Metastatic Breast Carcinoma in the Brain (tissue), 10 donors: ENCODE results near the genes FOXA1 and FBXO33.

GRCh38 chr14:35341487-35342171, 49.4 kb downstream of the PSMA6 start:
- PRO-cap, 10 experiments, result peak in 10 of 10 experiments; most common plus-strand start chr14:35341850 (in 9); most common minus-strand start chr14:35341694 (in 7)

- PRO-cap, 10 experiments, result no peak in any of the 10 experiments
These were observed 51.6 kb downstream of the PSMA6 start for GRCh38 chr14:35343769-35344243.

- PRO-cap, 10 experiments, result no peak in any of the 10 experiments
These were observed 9.8 kb upstream of the NFKBIA start for GRCh38 chr14:35414377-35414785.

DNA sequence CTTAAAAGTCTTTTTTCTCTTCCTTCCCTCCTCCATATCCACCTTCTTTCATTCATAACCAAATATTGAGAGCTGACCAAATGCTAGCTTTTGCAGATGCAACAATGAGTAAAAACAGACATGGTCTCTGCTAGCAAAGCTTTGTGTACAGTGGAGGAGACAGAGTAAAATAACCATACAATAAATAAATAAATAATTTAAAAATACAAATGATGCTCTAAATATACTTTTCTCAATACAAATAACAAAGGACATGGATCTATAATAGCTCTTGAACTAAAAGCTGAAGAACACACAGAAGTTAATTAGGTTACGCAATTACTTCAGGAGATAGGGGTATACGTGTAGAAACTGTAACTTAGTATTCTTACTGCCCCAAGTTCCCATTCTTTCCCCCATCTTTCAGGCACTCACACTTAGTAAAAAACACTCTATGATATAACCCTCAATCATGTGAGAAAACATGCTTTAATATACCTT, 44.1 kb downstream of the INSM2 start:
- PRO-cap, 10 experiments, result no peak in any of the 10 experiments

DNA sequence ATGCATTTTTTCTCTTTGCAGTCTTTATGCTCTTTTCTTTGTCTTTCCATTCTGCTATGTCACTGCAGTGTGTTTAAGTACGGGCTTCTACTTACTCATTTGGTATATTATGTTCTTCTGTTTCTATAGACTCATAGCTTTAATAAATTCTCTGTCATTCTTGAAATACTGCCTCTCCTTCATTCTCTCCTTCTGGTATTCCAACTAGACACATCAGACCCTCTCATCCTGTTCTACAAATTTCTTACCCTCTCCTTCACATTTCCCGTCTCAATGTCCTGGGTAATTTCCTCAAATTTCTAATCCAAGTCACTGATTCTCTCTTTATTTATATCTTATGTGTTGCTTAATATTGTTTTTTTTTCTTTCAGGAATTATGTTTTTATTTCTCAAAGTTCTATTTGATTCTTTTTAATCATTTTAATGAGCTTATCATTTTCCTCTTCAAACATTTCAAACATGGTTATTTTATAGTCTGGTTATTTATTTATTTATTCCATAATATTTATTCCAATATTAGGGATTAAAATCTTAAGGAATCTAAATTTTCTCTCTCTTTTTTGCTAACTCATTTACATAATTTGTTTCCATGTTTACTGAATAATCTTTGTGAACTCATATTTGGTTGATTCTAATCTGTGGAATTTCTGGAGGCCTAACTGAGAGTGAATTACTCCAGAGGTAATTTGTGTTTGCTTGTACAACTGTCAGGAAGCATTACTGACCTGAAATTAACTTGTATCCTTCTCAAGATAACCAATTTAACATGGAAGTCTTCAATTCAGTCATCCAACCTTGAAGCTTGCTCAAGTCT, 93.9 kb downstream of the RALGAPA1 start:
- PRO-cap, 10 experiments, result no peak in any of the 10 experiments

GRCh38 chr14:35834731-35835170, 8.6 kb downstream of the BRMS1L start:
- PRO-cap, 10 experiments, result no peak in any of the 10 experiments

GRCh38 chr14:37247711-37248428, 50.1 kb downstream of the MIPOL1 start:
- PRO-cap, 10 experiments, result peak in 2 of 10 experiments; most common plus-strand start chr14:37247998 (in 1); most common minus-strand start chr14:37247965 (in 1)

DNA sequence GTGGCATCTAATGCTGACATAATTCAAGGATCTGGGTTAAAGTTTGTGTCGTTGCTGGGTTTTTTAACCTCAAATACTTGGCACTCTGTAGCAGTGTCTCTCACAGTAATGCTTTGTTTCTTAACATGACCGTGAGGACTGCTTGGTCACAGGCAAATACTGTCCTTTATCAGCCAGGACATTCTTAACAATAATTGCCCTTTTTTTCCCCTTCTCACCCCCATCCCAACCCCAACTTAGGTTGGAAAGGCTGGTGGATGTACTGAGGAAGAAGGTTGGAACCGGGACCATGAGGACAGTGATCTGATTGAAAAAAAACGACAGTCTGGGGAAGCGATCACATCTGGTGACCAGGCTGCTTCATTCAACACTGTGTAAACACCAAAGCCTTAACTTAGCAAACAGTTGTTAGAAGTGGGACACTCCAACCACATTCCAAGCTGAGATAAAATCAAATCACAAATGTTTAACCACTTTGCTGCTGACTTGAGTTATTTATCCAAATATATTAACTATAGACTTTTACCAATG, 48.3 kb downstream of the FOXA1 start:
- PRO-cap, 10 experiments, result peak in 1 of 10 experiments; most common minus-strand start position 300 of the sequence (in 1)

GRCh38 chr14:37585811-37586683, 9.0 kb downstream of the FOXA1 start:
- PRO-cap, 10 experiments, result peak in 1 of 10 experiments; most common plus-strand start chr14:37585981 (in 1)

- PRO-cap, 10 experiments, result peak in 8 of 10 experiments; most common plus-strand start chr14:37588476 (in 3); most common minus-strand start chr14:37588447 (in 4)
These were observed 6.7 kb downstream of the FOXA1 start for GRCh38 chr14:37588104-37588898.

GRCh38 chr14:37594835-37595494, at the start of gene FOXA1:
Gene FOXA1, minus strand, starts transcription at chr14:37595249.
- PRO-cap, 10 experiments, result peak in 10 of 10 experiments; most common plus-strand start chr14:37595121 (in 7); most common minus-strand start chr14:37595110 (in 7)

GRCh38 chr14:38208396-38208803, 696 bp downstream of the SSTR1 start:
- PRO-cap, 10 experiments, result no peak in any of the 10 experiments

- PRO-cap, 10 experiments, result no peak in any of the 10 experiments
These were observed 294.2 kb downstream of the SEC23A start for GRCh38 chr14:38808635-38809515.

DNA sequence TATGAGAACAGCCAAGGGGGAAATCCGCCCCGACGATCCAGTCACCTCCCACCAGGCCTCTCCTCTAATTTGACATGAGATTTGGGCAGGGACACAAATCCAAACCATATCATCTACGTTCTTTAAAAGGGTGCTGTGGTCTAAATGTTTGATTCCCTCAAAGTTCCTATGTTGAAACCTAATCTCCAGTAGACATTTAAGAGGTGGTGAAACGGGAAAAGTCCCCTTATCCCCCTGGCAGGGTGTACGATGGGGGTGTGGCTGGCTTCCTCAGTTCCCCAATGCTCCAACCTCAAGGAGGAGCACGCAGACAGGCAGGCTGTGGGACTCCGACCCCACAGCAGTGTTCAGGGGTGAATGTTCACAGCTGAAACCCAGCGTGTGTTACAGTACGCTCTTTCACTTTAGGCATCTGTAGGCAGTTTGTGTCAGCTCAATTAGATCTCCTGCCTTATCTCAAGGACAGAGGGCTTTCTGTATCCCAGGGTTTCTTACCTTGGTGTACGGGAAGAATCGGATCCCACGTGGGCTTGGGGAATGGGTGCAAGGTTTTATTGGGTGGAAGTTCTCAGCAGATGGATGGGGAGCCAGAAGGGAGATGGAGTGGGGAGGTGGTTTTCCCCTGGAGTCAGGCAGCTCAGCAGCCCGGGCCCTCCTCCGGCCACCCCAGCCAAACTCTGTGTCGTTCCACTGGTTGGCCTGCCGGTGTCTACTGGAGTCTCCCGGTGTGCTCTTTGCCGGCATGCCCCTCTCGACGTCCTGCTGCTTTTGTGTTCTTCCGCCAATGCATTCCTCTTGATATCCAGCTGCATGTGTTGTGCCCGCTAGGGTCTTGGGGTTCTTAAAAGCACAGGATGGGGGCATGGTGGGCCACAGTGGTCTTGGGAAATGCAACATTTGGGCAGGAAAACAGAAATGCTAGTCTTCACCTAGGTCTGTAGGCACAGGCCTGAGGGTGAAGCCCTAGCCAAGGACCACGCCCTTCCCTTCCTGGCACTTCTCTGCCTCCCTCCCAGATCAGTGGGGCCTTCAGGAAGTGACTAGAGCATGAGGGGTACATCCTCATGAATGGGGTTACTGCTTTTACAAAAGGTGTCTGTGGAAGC, 73.0 kb downstream of the SEC23A start:
- PRO-cap, 10 experiments, result no peak in any of the 10 experiments

- PRO-cap, 10 experiments, result no peak in any of the 10 experiments
These were observed 85.3 kb downstream of the FBXO33 start for GRCh38 chr14:39346946-39347352.

GRCh38 chr14:39348428-39349108, 83.7 kb downstream of the FBXO33 start:
- PRO-cap, 10 experiments, result no peak in any of the 10 experiments

- PRO-cap, 10 experiments, result no peak in any of the 10 experiments
These were observed 23.5 kb downstream of the FBXO33 start for GRCh38 chr14:39408629-39409222.

GRCh38 chr14:39432049-39433146, at the start of gene FBXO33:
Gene FBXO33, minus strand, starts transcription at chr14:39432433.
- PRO-cap, 10 experiments, result peak in 10 of 10 experiments; most common plus-strand start chr14:39433005 (in 8); most common minus-strand start chr14:39432166 (in 7)

GRCh38 chr14:39957226-39957593, 525.0 kb upstream of the FBXO33 start:
- PRO-cap, 10 experiments, result no peak in any of the 10 experiments

GRCh38 chr14:44996105-44996949, 34.3 kb downstream of the TOGARAM1 start:
- PRO-cap, 10 experiments, result no peak in any of the 10 experiments